Daoy (cell line): ENCODE data around the genes NTSR2, DDX1 and MYCN.

GRCh38 chr2:11579965-11580440, 46.2 kb downstream of the GREB1 start:
- RAMPAGE, long total RNA, result no peak

GRCh38 chr2:11669623-11670583, at the start of gene NTSR2:
NTSR2 (minus strand) TSS chr2:11670195.
- RAMPAGE, long total RNA, result no peak

GRCh38 chr2:11692936-11693504, 23.0 kb upstream of the NTSR2 start:
- RAMPAGE, long total RNA, result no peak

DNA sequence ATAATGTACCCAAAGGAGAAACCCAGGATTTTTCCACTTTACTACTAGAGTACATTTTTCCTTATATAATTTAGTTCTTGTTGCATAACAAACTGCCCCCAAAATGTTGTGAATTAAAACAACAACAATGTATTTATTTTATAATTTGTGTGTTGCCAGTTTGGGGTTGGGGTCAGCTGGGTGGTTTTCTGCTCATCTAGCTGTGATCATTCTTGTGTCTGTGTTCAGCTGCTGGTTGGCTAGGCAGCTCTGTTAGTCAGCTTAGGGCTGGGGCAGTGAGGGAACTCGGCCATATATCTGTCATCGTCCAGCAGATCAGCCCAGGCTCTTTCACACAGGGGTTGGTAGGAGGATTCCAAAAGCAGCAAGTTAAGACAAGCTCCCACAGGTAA, 121.4 kb downstream of the LPIN1 start:
- RAMPAGE, long total RNA, result no peak

GRCh38 chr2:12456072-12456878, 260.5 kb upstream of the TRIB2 start:
- RAMPAGE, long total RNA, result no peak

GRCh38 chr2:12493004-12493618, 223.6 kb upstream of the TRIB2 start:
- RAMPAGE, long total RNA, result no peak

DNA sequence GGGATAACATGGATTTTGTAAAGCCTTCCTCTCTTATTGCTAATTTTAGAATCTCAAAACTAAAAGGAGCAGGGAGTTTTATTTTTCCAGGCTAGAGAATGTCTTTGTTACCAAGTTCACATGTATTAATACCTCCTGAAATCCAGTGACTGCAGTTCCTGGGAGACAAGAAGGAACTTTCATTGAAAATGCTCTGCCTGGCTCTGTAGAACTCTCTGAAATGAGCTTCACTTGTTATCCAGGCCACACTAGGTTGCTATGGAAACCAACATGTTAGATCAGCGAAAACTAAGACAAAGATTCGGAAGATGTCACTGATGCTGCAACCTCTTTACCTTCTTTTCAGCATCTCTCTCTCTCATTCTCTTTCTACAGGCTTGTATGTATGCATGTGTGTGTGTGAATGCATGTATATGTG, 218.4 kb downstream of the TRIB2 start:
- RAMPAGE, long total RNA, result no peak

DNA sequence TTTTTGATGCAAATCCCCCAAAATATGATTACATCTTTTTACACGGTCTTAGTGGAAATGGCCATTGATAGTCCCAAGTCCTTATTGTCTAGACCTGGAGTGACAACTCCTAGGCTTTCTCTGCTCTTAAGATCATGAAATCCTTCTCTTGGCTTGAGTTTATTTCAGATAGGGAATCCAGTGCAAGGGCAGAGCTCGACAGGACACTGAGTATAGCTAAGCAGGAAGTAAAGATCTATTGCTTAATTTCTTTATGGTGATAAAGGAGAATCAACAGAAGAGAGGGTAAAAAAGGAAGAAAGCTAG, 74.2 kb upstream of the LRATD1 start:
- RAMPAGE, long total RNA, result no peak

GRCh38 chr2:15591412-15592737, at the start of gene DDX1:
DDX1 (plus strand) TSS chr2:15591868.
- RAMPAGE, long total RNA, result no peak

DNA sequence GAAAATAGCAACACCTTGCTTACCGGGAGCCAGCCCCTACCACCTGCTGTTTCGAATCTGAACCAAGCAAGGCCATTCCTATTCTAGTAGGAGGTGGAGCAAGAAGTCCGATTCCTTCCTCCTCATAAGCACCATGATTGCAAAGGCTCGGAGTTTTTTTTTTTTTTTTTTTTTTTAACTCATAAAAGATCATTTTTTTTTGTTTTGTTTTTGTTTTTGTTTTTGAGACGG, 77.9 kb downstream of the DDX1 start:
- RAMPAGE, long total RNA, result no peak

DNA sequence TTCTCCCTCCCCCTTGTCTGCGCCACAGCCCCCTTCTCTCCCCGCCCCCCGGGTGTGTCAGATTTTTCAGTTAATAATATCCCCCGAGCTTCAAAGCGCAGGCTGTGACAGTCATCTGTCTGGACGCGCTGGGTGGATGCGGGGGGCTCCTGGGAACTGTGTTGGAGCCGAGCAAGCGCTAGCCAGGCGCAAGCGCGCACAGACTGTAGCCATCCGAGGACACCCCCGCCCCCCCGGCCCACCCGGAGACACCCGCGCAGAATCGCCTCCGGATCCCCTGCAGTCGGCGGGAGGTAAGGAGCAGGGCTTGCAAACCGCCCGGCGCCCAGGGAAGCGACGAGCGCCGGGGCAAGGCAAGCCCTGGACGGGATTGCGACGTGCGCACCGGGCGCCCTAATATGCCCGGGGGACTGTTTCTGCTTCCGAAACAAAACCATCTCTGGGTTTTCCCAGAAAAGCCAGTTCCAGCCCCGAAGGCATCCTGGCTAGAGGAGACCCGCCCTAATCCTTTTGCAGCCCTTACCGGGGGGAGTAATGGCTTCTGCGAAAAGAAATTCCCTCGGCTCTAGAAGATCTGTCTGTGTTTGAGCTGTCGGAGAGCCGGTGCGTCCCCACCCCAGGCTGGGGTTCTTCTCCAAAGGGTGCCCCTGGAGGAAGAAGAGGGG, at the start of gene MYCN:
MYCN (plus strand) TSS at position 100 of the 665 bp plus-strand sequence.
- RAMPAGE, long total RNA, result no peak

DNA sequence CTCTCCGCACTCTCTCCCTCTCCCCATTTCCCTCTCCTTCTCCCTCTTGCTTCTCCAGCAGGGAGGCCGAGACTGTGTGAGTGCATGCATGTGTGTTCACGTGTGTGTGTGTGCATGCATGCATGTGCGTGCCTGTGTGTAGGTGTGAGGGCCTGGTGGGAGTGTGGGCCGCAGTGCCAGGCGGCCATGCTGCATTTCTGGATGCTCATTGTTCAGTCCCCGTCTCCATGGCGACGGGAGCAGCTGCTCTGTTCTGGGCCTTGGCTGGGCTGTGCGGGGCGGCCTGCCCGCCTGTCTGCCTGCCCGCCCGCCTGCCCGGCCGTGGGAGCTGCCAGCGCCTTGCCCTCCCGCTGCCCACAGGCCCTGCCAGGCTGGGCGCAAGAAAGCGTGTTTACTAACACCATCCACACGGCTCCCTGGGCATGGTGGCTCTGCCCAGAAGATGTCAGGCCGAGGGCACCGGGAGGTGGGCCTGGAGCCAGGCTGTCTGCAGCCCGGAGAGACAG, 43.9 kb downstream of the MYCN start:
- RAMPAGE, long total RNA, result no peak

- RAMPAGE, long total RNA, result no peak
These were observed 129.6 kb downstream of the MYCN start for GRCh38 chr2:16069504-16070717.

- RAMPAGE, long total RNA, result no peak
These were observed 143.9 kb downstream of the MYCN start for GRCh38 chr2:16084048-16084902.

DNA sequence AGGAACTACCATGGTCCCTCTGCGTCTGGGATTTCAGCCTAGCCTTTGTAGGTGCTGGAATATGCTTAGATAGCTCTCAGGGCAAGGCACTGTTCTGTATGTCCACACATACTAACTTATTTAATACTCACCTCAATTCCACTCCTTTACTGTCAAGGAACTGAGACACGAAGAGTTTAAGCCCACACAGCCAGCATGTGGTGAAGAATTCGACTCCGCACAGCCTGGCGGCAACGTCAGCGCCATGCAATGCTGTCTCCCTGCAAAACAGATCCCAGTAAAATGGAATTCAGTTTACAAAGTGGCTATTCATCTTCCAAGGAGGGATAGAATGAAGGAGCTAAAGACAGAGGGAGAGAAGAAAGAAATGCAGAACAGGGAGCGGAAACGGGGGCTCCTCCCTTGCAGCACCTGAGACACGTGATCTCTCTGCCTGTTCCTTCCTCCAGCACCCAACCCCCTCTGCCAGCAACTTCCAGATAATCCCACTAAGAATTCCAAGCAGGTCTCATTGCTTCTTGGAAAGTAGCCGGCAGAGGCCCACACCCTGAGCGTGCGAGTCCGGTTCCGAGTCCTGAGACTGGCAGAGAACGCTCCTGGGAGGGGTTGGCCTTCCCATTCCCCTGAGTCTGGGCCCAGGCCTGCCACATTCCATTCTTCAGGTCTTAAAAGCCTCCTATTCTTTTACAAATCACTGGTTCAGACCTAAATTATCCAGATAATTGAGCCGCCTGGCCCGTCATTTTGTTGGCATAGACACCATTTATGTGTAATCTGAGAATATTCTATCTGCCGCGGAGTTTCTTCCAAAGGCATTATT, 165.1 kb downstream of the MYCN start:
- RAMPAGE, long total RNA, result no peak

- RAMPAGE, long total RNA, result no peak
These were observed 275.6 kb downstream of the MYCN start for GRCh38 chr2:16215803-16216495.

DNA sequence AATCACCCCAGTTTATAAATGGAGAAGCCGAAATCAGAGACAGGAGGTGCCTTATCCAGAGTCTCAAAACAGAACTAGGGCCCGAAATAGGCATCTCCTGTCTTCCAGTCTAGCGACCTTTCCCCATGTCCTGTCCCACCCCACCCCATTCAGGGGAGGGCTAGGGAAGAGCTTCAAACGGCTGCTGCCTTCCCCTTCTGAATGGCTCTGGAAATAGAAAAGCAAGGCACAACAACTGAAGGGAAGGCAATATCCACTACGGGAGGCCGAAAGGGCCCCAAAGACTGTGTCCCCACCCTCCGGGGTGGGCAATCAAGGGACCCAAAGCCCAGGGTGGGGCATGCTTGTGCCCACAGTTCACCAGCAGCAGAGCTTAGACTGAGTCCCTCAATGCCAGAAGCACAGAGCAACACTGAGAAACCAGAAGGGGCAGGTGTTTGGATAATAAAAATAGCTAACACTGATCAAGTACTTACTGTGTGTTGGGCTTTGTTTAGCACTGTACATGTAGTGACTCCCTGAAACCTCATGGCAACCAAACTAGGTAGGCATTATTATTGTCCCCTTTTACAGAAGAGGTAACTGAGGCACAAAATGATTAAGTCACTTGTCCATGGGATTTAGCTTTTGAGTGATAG, 38.5 kb downstream of the CYRIA start:
- RAMPAGE, long total RNA, result no peak

DNA sequence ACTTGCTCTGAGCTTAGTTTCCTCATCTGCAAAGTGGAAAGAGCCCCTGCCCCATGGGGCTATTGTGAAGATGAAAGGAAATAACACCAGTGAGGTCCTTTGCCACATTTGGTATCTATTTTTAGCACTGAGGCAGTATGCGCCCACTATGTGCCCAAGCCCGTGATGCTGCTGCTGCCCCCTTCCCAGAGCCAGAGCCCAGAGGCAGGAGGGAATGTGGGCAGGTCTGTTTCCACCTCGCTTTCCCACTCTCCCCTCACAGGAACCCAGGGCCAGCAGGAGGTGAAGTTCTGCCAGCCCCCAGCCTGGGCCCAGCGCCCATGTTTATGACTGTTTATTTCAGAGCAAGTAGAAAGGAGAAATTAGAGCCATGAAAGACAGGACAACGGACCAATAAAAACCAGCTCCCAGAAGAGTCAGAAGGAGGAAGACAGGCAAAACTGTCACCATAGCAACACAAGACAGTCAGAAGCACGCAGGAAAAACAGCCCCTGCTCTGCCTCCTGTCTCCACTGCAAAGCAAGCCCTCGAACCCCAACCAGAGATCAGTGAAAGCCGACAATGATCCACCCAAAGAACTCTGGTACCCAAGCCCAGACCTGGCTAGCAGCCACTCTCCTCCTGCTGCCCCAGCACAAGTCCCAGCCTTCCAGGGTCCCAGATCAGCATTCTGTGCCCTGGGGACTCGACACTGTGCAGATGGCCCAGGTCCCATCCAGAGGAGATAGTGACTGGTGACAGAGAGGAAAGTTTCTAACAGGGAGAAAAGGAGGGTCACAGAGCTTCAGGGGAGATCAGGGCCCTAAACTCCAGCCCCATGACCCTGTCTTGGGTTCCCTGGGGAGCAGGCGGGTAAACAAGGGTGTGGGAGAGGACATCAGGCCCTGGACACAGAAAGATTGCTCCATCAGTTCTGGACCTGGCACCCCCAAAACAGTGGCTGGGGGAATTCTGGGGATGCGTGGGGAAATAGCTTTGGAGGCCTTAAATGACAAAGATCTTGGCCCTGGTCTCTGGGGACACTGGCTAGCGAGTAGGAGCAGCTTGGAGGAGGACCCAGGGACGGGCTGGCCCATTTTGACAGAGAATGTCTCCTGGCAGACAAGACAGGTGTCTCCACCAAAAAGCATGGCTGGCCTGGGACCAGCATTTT, 1.3 kb downstream of the CYRIA start:
- RAMPAGE, long total RNA, result no peak

DNA sequence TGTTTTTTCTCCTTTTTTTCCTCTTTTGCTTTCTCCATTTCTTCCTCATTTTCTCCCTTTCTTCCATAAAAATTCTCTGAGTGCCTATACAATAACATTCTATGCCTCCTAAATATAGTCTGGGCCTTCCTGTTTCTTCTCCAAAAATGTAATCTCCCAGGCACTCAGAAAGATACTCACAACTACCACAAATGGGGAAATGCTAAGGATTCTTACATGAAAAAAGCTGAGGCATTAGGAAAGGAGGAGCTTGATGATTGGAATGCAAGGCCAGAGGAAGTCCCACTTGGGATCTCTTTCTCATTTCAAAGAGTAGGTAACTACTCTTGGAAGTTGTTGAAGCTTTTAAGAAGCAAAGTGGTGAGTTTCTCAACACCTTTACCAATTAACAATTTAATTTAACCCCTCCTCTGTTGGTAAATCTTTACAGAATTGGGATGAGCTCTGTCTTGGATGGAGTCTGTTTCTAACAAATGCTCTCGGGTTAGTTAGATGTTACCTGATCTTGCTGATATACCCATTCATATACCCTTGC, 3.4 kb downstream of the VSNL1 start:
- RAMPAGE, long total RNA, result no peak

GRCh38 chr2:17649265-17649849, 104.3 kb downstream of the SMC6 start:
- RAMPAGE, long total RNA, result no peak